Thoracic aorta (tissue), 1 donor: Measurements from ENCODE around the genes CECR2 and BID.

GRCh38 chr22:12097755-12098109 lies 3430.3 kb upstream of the OR11H1 start:
- RAMPAGE, long total RNA: no peak

- RAMPAGE, long total RNA: no peak
These were observed 10.8 kb downstream of the CCT8L2 start for GRCh38 chr22:16581876-16582135.

DNA sequence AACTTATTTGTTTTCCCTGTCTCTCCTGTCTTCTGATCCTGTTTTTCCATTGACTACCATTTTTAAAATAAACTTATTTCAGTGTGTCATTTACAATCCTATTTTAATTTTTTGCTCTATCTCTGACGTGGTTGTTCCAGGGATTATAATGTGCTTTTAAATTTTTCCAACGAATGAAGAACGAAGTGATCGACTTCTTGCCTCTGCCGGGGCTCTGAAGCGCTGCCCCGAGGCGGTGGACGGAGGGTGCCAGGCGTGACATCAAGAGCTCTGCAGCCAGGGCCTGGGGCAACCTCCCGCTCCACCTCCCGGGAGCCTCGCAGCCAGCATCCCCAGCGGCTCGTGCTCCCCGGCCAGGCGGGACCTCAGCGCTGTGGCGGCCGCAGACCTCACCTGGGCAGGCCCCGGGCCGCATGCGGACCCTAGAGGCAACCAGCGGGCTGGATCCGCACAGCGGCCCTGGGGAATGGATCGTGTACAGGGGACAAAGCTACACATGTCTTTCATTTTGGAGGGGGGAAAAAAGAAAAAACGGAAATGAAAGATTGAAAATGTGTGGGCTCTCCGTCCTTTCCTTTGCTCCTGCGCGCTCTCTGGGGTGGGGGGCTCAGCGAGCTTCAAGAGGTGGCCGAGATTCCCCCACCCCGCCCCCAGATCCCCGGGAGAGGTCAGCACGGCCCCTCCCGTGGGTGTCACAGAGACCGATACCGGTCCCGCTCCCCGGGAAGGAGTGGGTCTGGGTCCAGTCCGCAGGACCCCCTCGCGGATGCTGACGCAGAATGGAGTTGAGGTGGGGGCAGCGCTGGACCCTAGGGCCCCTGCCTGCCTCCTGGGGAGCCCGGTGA lies 28.1 kb upstream of the GAB4 start:
- RAMPAGE, long total RNA: no peak

DNA sequence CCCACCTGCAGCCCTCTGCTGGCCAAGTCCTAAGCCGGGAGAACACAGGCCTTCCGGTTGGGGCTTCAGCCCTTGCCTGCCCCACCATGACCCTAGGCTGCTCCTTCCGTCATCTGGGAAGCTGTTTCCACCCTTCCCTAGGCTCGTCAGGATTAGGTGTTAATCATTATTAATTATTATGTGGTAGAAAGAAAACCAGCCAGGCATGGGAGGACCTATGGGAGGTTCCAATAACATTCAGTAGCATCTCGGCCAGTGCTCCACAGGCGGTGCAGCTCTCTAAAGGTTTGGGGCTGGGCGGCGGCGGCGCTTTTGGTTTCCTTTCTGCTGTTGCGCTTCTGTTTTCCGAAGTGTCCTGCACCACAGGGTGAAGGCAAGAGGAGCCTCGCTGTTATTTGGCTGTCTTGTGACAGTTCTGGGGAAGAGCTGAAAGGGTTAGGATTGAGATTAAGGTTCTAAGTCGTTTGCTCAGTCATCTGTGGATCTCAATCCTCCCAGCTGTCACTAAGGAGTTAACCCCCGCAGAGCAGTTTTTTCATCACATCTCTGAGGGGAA lies 14.5 kb downstream of the TMEM121B start:
- RAMPAGE, long total RNA: no peak

DNA sequence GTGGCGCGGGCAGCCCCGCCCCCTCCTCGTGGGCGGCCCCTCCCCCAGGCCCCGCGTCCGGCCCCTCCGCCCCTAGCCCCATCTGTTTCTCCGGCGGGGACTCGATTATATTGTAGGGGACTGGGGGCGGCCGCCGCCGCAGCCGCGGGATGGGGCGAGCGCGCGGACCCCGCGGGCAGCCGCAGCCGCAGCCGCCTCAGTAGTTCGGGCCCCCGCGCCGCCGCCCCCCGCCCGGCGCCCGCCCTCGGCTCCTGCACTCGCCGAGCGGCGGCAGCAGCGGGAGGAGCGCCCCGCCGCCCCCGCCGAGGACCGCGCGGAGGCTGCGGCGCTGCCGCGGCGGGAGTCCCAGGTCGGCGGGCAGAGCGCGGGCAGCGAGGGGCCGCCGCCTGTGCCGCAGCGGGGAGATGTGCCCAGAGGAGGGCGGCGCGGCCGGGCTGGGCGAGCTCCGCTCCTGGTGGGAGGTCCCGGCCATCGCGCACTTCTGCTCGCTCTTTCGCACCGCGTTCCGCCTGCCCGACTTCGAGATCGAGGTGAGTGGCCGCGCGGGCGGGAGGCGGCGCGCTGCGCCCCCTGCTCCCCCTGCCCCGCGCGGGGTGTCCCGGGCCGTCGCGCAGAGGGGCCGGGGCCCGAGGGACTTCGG lies at the start of gene CECR2:
CECR2 (plus strand) TSS at position 81 of the 640 bp plus-strand sequence.
- RAMPAGE, long total RNA: no peak

DNA sequence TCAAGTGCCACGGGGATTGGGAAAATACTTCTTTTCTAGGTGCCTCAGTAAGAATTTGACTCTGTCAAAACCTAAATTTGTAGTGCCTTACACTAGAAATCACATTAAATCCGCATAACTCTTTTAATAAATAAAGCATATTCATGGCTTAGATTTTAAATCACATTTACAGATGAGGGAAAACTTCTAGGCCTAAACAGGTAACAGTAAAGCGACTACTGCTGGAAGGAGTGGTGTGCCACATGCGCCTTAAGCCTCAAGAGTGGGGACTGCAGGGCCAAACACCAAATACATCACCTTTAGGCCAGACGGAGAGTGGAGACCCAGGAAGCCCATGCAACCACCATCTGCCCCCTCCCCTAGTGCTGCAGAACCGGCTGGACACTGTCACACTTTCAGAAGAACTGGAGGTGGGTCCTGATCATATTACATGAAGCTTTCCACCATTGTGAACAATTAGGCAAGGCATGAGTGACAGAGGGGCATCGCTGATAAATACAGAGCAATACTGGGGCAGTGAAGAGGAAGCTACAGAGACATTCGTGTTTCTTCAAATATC lies 28.8 kb downstream of the SLC25A18 start:
- RAMPAGE, long total RNA: no peak

GRCh38 chr22:17706313-17707000 lies 67.8 kb downstream of the BID start:
- RAMPAGE, long total RNA: start-site peak on the plus strand at chr22:17706723-17706823, 31 reads

- RAMPAGE, long total RNA: no peak
These were observed 32.6 kb downstream of the BID start for GRCh38 chr22:17741578-17742094.

DNA sequence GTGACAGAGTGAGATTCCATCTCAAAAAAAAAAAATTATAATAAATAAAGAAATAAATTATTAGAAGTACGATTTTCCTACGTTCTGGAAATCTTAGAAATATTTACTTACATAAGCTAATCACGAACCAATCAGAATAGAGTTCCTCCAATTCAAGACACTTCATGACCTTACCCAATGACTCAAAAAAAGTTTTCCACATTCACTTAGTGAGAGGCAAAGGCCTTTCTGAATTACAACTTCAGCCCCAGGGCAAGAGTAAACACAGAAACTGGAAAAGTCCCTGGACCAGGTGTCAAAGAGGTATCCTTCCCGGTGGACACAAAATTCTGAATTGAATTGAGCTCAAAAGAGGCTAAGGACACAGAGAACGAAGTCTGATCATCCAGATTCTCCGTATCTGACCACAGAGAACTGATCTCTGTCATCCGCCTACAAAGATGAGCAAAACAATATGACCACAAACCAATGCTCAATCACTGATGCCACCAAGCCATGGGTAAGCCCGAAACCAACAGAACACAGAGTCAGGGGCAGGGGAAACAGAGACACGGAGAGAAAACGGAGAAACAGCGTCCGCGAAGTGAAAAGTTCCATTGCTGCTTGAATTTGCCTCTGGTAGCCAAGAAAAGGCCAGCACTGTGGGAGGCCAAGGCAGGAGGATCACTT lies 6.9 kb downstream of the BID start:
- RAMPAGE, long total RNA: no peak

- RAMPAGE, long total RNA: start-site peak on the minus strand at chr22:17774453-17774469, 42 reads
These were observed at the start of gene BID for GRCh38 chr22:17774196-17775287. Gene BID (minus strand): TSS chr22:17774469.

DNA sequence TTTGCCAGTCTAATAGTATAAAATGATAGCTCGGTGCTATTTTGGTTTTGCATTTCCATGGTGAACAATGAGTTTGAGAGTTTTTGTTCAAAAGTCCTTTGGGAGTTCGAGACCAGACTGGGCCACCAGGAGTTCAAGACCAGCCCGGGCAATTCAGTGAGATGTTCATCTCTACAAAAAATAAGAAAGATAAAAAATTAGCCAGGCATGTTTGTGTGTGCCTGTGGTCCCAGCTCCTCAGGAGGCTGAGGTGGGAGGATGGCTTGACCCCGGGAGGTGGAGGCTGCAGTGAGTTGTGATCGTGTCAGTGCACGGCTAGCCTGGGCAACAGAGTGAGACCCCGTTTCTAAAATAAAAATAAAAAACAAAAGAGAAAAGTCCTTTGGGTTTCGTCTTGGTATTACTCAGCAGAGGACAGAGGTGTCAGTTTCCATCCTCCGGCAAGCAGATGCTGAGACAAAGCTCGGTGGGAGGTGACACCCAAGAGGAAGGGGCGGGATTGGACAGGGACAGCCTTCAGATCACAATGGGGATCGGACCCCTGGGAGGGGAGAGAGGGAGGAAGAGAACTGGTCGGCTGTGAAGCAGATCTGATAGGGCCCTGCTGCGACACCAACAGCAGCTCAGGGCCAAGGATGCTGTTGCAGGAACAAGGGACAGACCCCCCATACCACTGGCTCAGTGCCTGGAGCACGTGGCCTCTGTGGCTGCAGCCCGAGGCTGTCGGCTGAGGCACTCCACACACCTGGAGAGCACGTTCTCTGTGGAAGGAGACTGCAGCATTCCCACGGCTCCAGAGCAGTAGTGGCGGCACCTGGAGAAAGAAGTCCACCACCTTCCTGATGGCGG lies 5.1 kb upstream of the BID start:
- RAMPAGE, long total RNA: no peak

DNA sequence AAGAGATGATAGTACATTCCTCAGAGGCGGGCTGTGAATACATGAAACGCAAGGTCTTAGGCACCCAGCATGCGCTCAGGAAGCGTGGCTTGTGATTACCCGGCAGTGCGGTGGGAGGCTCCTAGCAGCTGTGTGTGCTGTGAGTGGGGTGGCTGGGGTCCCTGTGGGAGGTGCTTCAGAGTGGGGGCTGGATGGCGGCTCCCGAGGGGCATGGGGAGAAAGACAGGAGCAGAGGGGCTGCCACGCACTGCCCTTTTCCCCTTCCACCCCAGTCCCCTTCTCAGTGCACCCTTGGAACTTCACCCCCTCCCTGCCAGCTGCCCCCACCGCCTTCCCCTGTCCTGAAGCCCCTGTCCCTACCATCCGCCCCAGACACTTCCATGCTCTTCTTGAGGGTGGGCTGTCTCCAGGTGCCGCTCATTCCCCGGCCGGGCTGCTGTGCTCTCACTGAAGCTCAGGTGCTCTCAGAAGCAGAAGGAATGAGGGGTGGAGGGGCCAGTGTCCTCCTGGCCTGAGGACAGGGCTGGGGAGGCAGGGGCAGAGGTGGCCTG lies 6.3 kb upstream of the BID start:
- RAMPAGE, long total RNA: no peak

DNA sequence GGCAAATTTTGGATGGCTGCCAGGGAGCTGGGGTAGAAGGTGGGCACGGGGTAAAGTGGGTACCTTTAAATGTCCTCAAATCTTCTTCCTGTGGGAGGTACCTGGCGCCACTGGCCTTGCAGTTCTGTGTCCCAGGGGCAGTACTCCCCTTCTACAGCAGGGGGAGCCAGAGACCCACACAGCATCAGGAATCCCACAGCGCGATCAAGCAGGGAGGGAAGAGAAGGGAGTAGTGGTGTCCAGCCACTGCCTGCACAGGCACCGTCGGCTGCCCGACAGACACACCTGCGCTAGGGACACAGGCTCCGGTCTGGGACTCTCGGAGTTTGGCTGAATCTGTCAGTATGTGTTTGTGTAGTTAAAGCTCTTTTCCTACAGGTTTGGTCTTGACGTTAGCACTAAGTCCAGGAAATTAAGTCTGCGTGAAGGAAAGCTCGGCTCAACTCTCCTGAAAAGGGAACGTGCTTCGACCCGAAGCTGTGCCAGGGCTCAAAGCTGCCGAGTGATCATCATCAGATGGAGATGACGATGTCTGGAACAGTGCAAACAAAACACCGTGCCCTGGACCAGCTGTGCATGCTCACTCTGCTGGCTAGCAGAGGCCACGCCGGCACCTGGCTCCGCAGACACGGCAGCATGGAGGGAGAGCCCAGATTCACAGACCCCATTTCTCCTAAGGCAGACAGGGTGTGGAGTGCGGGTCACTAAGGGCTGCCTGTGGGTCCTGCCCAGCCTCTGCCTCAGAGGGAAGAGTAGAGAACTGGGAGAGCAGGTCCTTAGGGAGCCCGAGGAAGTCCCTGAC lies 55.9 kb upstream of the BID start:
- RAMPAGE, long total RNA: no peak

DNA sequence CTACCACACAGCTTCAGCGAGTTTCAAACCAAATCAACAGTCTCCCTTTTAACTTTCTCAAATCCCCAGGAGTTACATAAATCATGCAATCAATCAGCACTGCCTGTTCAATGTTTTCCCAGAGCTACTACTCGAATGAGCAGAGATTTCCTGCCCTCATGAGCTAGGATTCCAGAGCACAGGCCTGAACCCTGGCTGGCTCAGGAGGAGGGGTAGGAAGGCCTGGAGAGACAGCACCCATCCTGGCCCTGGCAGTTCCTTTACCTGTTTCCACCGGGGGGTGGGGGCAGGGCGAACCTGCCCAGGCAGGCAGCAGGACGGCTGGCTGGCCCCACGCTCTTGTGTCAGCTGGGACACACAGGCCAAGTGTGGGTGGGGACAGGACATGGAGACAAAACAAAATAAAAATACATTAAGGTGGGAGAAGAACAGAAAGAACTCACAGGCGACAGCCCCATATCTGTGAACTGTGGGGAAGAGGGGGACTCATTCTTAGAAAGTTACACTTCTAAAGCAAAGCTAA lies 109.8 kb upstream of the BID start:
- RAMPAGE, long total RNA: no peak

DNA sequence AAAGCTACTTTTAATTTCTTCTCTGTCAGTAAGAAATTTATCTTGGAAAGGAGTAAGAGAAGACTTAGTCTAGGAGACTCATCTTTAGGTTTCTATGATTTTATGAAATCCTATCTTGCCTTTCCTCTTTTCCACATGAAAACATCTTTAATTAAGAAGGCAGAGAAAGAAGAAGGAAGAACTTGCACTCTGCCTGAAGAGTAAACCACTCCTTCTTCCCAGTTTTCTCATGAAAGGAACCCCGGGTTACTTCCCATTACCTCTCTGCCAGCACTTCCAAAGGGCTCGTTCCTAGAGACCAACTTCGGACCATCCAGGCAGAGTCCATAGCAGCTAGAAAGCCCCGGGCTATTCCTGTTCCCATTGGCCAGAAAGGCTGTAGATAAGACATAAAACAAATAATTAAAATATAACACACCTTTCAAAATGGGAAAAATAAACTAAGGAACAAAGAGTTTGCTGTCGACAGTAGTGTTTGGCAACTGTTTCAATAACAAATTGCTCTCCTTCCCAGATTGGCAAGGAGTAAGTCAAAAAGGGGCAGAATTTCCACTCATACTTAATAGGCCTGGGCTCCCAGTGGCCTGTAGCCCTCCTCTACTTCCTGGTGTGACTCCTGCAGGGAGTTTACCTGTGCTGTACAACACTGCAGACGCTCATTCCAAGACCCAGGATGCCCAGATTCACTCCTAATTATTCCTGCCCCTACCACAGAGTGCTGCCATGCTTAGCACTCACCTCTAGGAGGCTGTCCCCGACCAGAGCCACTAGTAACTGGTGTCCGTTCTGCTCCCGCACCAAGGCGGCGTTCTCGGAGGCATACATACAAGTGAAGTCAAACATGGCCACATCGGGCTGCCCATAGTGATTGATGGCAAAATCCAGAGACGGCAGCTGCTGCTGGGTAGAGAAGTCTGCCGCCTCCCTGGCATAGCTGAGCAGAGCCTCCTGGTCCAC lies 122.0 kb upstream of the BID start:
- RAMPAGE, long total RNA: no peak

GRCh38 chr22:17938283-17938891 lies 86.0 kb downstream of the MICAL3 start:
- RAMPAGE, long total RNA: no peak

DNA sequence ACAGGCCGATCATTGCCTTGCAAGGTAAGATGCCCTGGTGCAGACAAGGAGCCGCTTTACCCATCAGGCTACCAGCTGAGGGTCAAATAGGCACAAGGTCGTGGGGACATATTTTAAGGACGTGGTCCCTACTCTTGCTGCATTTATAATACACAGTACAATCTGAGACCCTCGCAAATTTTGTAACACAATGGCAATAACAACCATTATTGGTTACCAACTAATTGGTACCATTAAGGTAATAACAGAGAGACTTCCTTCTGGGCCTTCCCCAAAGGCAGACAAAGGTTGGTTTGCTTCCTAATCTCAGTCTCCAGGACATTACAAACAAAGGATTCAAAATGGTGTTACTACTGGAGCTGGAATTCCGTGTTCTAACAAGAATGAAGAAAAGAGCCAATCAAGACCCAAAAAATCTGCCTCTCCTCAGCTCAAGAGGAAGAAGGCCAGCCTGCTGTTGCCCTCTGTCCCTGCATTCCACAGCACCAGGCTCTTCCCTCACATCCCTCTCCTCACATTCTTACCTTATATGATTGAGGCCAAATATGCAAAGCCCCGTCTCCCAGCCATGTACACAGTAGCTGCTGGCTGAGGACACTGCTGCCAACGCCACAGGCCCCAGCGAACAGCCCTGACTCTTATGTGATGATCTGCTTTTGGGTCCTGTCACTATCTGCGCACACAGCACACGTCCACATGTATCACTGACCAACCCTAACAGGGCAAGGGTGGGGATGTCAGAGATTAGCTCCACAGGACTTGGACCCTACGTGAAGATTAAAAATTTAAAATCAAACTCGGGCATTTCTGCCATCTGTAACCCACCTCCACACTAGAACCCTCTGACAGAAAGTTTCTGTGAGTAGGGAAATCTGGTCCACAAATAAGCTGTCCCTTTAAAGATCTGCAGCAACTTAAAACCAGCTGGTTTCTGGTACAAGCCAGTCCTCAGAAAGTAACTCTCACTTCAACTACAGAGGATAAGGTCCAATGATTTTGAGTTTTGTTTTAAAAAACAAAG lies 60.3 kb downstream of the MICAL3 start:
- RAMPAGE, long total RNA: no peak

- RAMPAGE, long total RNA: no peak
These were observed 24.2 kb downstream of the MICAL3 start for GRCh38 chr22:17999798-18000958.

DNA sequence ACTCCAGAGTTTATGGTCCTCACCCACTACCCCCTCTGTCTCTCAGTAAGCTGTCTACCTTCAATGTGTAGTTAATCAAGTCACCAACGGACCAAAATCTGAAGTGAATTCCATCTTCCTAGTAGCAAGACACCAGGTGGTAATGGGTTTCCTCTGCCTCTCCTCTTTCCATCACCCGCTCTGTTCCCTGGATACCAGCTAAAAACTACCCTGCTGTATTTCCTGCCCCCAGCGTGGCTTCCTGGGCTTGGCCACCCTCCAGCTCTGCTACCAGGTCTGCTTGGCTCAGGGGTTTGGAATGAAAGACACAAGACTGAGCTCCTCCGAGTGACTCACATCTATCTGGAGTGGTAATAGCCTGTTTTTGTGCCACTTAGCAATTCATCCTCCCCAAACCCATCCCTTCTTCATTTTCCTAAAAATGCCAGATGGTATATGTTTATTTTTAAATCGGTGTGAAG lies 7.3 kb upstream of the MICAL3 start:
- RAMPAGE, long total RNA: no peak

GRCh38 chr22:18048384-18048875 lies 24.1 kb upstream of the MICAL3 start:
- RAMPAGE, long total RNA: no peak